Occipital lobe (tissue), 2 donors: ENCODE results near the gene OSER1.

DNA sequence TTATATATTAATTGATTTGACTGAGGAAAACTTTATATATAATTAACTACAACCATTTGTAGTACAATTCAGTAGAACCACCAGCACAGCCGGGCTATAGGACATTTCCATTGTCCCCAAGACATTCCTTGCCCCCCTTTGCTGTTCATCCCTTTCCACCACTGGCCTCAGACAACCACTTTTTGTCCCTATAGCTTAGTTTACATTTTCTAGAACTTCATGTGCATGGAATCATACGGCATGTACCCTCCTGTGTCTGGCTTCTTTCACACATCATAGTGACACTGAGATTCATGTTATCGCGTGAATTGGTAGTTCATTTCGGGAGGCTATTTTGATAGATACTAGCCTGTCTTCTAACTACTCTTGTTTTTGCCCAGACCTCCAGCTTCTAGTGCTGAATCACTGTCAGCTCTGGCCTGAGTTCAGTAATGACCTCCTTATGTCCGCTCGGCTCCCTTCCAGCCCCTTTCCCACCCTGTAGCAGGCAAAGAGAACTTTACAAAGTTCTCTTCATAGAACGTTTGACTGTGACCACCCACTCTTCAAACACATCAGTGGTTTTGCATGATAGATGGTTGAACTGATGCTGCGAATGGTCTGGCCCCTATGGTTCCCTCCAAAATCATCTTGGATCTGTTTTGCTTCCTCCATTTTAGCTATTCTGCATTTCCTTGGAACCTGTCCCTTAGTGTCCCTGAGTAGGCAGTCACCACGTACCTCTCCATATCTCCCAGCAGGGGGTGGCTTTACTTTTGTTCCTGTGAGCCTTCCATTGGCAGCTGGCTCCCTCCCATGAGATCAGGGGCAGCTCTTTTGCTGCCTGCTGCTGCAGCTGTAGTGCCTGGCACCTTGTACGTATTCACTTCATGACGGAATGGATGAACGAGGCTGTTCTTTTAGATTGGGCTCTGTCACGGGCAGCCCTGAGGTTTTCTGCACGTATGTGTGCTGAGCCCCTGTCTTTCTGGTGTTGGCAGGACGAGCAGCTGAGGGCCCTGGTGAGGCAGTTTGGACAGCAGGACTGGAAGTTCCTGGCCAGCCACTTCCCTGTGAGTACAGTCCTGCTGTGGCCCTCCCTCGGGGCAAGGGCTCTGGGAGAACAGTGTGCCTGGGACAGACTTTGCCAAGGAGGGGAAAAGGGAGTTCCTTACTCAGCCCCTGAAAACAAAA is 14.3 kb downstream of the MYBL2 start:
- RAMPAGE, long total RNA, result no peak

- RAMPAGE, long total RNA, result no peak
Observed at GRCh38 chr20:43710758-43711200, 16.0 kb downstream of the GTSF1L start.

DNA sequence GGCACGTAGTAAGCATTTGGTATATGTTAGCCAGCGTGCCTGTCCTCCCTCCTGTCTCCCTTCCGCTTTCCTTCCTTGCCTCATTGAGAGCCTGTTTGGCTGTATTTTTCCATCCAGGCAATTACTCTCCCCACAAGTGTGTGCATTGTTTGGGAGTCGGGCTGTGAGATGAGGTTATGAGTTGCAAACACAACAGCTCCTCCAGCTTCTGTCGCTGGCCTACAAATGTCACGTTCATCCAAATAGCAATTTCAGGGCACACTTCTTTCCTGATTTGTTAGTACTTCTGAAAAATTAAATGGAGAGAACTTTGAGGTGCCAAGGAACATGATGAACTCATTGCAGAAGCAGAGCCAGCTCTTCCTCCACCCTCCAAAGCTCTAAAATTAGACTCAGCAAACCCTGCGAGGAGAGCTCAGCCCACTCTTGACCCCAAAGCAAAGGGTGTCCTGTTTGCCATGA is 50.7 kb upstream of the TOX2 start:
- RAMPAGE, long total RNA, result no peak

DNA sequence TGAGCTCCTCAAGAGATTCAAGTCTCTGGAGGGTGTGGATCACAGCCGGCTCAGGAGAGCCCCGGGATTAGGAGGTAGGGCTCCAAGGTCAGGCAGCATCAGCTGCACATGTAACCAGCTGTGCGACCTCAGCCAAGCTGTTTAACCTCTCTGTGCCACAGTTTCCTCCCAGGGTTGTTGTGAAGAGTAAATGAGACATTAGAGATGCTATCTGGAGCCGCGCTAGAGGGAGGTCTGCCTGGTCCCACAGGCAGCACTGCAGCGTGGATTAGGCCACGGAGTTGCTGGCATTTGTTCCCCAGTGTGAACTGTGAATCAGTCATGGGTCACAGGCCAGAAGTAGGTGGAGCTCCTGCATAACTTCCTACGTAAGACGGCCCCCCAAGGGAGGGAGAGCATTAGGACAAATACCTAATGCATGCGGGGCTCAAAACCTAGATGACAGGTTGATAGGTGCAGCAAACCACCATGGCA is 105.3 kb downstream of the TOX2 start:
- RAMPAGE, long total RNA, result no peak

GRCh38 chr20:44142332-44142766 is 44.6 kb downstream of the JPH2 start:
- RAMPAGE, long total RNA, result no peak

DNA sequence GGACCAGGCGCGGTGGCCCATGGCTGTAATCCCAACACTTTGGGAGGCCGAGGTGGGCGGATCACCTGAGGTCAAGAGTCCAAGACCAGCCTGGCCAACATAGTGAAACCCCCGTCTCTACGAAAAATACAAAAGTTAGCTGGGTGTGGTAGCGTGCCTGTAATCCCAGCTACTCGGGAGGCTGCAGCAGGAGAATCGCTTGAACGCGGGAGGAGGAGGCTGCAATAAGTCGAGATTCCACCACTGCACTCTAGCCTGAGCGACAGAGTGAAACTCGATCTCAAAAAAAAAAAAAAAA is 41.7 kb downstream of the JPH2 start:
- RAMPAGE, long total RNA, result no peak

DNA sequence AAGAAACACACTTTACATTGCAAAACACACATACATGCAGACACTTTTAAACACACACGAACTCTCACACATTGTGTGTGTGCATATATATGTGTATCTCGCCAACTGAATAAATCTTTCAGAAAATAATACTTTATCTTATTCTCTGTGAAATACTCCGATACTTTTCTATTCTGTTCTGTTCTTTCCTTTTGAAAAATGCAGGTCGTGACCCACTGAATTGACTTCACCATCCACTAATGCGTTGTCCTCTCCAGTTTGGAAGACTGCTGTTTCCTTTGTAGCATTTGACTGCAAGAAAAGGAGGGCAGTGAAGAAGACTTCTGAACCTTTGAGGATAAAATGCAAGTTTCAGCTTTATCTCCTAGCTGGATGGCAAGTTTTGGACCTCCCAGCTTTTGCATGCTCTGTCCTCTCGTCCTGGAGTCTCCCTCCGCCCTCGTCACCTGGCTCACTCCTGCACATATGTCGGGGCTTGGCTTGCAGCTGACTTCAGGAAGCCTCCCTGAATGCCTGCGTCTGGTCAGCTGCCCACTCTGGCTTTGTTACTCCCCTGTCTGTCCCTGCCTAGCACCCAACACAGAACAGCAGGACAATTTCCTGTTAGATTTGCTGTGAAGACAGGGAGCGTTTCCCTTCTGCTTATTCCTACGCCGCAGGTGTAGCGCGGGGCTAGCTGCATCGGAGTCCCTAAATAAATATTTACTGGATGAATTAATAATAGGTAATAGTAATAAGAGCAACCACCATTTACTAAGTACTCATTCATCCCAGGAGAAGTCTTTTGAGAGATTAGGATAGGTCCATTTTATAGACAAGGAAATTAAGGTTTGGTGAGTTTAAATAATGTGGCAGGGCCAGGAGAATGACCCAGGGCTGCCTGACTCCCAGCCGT is 5.5 kb downstream of the JPH2 start:
- RAMPAGE, long total RNA, result no peak

GRCh38 chr20:44208577-44209700 is 1.6 kb downstream of the OSER1 start:
- RAMPAGE, long total RNA, result no peak

GRCh38 chr20:44210110-44210881 is at the start of gene OSER1:
OSER1 (minus strand) TSS chr20:44210771.
- RAMPAGE, long total RNA, result start-site peak on the minus strand at chr20:44210753-44210777, 153 and 185 reads in 2 replicates

- RAMPAGE, long total RNA, result no peak
Observed at GRCh38 chr20:44287027-44287678, 23.8 kb downstream of the FITM2 start.

DNA sequence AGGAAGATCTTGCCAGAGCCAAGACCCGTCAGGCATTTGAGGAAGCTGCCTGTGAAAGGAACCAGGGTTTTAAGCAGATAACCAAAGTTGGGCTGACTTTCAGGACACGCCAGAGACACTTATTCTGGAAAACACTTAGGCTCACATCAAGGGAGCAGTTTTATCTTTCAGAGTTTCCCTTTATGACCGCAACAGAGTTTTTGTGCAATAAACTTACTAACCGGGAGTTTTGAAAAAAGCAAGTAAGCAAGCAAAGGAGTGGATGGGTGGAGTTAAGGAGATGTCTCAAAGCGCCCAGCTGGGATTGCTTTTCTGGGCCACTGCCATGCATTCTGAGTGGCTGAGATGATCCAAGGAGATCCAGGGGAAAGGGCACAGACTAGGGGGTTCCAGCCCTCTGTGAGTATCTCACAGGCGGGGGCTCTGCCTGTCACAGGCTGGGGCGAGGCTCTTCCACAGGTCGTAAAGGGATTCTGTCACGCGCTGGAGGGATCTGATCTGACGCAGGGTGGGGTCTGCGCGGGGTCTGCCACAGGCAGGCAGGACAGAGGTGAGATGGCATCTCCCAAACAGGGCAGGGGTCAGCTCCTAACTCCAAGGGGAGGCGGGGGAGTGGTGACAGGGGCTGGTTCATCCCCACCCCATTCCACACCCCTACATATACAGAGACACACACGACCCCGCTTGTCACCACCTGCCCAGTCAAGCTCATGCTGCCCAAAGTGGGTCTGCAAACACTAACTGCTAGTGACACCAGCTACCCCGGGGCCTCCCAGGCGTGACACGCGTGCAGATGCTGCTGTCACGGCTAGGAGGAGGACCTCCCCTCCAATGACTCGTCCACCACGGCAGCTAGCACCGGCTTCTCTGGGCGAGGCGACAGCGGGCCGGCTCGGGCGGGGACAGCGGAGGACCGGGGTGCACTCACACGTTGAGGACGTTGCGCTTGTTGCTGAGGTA is 674 bp downstream of the FITM2 start:
- RAMPAGE, long total RNA, result no peak

GRCh38 chr20:44393767-44394332 is 38.4 kb downstream of the HNF4A start:
- RAMPAGE, long total RNA, result no peak

DNA sequence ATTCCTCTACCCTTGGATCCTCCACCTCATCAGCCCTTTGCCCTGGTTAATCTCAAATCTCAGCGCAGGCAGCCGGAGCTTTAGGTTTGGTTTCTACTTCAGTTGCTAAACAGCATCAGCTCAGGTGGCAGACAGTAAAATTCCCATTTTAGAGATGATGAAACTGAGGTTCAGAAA is 41.2 kb upstream of the TTPAL start:
- RAMPAGE, long total RNA, result no peak

- RAMPAGE, long total RNA, result no peak
Observed at GRCh38 chr20:44436348-44437035, 39.2 kb upstream of the TTPAL start.

DNA sequence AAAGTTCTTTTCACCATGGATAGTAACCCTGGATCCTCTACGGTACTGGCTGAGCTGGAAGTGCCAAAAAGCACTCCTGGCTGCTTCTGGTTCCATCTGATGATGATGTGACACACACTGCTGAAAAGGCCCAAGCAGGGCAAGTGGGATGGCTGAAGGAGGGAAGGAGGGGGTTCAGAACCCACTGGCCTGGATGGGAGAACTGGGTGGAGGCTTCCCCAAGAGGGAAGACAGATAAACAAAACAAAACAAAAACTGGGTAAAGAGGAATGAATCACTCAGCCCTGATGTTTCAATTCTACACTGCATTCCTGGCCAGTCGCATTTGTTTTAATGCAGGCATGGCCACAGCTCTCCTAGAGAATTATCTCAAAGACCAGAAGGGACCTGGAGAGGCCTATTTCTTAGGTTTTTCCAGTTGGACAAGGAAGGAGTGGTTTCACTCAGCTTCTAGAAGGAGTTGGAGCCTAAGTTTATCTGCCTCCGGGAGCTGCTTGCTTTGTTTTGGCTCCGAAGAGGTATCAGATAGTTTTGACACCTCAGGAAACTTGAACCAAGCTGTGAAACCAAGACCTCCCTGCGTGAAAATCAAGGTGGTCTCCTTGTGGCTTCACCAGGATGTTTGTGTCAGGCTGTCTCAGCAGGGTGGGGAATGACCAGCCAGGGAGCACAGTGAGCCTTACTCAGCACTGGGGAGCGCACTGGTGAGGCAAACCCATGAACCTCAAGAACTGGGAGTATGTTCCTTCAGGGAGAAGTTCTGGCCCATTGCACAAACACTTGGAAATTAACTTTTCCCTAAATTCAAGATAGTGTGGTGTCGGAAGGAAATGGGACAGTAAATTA is 16.1 kb downstream of the TTPAL start:
- RAMPAGE, long total RNA, result no peak

- RAMPAGE, long total RNA, result no peak
Observed at GRCh38 chr20:44492422-44492908, 16.8 kb downstream of the TTPAL start.

- RAMPAGE, long total RNA, result no peak
Observed at GRCh38 chr20:44563887-44564346, 18.5 kb upstream of the PKIG start.

GRCh38 chr20:44596894-44597436 is 14.6 kb downstream of the PKIG start:
- RAMPAGE, long total RNA, result no peak

- RAMPAGE, long total RNA, result no peak
Observed at GRCh38 chr20:44727176-44727863, 12.2 kb downstream of the CCN5 start.

GRCh38 chr20:44738870-44739303 is 6.8 kb upstream of the KCNK15 start:
- RAMPAGE, long total RNA, result start-site peak on the minus strand at chr20:44738940-44738995, 19 and 36 reads in 2 replicates